Skin of body (tissue), 2 donors: ENCODE measurements around a stretch of chr16.

DNA sequence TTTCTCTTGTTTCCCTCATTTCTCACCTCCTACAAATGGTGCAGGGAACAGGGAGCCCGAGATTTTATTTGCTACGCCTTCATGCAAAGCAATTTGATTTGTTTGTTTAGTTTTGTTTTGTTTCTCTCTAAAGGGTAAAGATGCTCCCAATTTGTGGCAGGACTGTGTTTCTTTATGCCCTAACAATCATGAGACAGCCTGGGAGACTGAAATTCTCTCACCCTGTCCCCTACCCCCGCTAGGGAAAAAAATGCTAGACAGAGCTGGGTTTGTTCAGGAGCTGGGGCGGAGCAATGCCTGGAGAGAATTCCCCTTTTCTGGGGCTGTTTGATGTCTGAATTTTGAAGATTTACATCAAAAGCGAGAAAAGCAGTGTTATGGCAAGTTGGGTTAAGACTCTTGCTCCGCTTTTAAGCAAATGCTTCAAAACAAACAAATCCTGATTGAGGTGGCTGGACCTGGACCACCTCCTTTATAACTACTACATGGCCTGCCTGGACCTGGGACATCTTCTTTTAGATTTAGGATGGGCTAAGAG is 8.4 kb downstream of the MAF start:
- RAMPAGE, long total RNA = no peak

DNA sequence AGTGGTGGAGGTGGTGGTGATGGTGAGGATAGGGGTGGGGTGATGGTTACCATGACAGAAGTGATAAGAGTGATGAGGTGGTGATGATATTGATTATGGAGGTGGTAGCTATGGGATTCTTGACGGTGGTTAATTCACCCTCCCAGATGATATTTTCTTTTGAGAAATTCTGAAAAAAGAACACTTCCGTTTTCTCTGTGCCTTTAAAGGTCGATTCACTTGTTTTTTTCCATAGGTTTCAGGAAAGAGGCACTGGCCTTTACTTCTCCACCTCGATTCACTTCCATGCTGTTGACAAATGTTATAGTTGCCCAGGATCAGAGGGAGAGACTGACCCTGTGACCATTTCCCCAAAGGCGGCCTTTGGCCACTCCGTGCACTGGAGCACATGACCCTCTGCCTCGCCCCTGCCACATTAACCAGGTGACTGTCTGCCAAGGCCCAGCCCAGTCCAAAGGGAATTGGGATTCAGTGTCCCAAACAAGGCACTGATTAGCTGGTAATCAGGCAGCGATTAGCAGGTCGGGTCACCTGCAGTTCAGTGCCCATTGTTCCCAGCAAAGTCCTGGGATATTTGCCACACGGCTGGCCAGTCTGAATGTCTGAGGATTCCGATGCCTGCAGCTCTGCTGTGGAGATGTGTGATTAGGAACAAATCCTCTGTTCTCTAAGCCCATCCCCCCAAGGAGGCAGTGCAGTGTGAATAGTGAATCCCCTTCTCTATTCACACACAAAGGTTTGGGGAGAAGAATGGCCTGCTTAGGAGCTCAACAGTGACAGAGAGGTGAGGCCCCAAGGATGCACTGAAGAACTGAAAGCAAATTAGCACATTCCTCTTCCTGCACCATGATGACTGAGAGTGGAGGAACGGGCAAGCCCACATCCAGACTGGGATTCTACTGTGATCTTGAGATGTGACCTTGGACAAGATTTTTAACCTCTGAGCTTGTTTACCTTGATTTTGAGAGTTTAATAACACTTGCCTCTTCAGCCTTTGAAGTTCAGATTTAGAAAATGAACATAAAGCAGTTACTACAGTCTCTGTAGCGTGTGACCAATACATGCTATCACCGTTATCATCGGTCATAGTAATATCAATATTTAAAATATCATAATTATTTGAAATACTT is 123.1 kb upstream of the MAF start:
- RAMPAGE, long total RNA = no peak

DNA sequence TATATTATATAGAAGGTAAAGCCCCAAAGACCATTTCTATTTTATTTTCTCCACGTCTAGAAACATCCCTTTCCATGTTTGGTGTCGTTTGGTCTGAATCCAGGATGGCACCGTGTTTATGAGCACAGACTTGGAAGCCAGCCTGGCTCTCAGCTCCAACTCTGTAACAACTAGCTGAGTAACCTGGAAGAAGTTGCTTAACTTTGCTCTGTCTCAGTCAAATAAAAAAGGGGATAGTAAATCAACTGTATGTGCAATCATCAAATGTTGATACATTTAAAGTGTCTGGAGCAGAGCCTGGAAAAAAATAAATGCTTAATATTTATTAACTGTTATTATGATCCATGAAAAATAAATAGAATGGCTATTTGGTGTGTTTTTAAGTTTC is 249.8 kb upstream of the MAF start:
- RAMPAGE, long total RNA = no peak

- RAMPAGE, long total RNA = no peak
Measured at GRCh38 chr16:80026895-80027707, 426.6 kb upstream of the MAF start.

GRCh38 chr16:80265616-80265901 is 275.2 kb upstream of the DYNLRB2 start:
- RAMPAGE, long total RNA = no peak

DNA sequence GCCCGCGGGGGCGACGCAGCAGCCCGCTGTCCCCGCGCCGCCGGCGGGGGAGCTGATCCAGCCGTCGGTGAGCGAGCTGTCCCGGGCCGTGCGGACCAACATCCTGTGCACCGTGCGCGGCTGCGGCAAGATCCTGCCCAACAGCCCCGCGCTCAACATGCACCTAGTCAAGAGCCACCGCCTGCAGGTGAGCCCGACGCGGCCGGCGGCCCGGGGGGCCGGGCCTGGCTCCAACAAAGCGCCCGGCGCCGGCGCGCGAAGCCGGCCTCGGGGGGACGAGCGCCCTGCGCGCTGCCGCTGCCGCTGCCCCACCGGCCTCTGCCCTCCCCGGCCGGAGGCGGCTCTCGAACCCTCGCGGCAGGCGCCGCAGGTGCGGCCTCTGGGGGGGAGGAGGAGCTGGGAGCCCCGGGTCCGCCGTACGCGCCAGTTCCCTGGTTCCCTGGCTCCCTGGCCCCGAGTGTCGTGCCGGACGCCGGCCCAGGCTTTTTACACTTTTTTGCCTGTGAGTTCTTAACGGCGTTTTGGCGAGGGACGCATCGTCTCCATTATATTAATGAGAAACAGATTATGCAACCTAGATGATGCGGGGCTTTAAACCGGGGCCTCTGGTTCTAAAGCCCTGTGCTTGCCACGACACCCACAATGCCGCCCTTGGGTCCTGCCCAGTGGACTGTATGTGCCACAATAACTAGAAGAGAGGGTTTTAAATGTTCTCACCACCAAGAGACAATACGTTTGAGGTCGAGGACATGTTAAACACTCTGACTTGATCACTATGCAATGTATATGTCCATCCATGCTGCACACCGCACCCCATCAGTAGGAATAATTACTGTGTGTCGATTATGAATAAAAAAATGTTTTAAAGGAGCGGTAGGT is 617 bp downstream of the ATMIN start:
- RAMPAGE, long total RNA = no peak

- RAMPAGE, long total RNA = no peak
Measured at GRCh38 chr16:81036899-81037388, 1.3 kb downstream of the ATMIN start.

DNA sequence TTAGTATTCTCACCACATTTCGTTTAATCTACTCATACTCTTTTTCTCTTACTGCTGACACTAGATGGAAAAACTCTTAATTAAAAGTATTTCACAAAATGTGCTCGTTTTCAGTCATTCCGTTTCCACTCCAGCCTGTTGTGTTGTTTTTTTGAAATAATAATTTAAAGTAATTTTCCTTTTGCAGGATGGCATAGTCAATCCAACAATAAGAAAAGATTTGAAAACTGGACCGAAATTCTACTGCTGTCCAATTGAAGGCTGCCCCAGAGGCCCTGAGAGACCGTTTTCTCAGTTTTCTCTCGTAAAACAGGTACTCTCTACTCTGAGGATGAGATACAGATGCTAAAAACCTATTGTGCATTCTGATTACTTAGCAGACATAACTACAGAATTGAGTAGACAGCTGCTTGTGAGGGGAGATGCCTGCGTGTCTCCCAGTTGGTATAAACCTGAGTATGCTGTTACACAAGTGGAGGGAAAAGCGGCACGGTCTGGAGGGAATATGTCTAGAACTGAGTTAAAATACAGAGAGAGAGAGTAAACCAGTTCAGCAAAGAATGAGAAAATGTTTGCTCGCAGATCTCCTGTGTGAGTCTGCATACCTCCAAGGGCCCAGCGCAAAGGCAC is 5.6 kb downstream of the ATMIN start:
- RAMPAGE, long total RNA = no peak

DNA sequence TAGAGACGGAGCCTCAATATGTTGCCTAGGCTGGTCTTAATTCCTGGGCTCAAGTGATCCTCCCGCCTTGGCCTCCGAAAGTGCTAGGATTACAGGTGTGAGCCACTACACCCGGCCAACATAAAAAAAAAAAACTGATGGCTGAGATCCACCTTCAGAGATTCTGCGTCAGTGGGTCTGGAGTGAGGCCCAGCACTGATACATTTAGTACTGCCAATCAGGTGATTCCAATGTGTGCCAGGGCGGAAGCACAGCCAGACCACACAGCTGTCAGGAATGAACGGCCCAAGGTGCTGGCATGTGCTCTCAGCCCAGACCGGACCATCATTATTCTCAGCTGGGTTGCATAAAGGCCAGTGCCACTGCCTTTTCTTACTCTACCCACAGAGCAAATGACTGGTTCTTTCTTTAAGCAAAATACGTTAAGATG is 1.2 kb upstream of the BCO1 start:
- RAMPAGE, long total RNA = no peak

DNA sequence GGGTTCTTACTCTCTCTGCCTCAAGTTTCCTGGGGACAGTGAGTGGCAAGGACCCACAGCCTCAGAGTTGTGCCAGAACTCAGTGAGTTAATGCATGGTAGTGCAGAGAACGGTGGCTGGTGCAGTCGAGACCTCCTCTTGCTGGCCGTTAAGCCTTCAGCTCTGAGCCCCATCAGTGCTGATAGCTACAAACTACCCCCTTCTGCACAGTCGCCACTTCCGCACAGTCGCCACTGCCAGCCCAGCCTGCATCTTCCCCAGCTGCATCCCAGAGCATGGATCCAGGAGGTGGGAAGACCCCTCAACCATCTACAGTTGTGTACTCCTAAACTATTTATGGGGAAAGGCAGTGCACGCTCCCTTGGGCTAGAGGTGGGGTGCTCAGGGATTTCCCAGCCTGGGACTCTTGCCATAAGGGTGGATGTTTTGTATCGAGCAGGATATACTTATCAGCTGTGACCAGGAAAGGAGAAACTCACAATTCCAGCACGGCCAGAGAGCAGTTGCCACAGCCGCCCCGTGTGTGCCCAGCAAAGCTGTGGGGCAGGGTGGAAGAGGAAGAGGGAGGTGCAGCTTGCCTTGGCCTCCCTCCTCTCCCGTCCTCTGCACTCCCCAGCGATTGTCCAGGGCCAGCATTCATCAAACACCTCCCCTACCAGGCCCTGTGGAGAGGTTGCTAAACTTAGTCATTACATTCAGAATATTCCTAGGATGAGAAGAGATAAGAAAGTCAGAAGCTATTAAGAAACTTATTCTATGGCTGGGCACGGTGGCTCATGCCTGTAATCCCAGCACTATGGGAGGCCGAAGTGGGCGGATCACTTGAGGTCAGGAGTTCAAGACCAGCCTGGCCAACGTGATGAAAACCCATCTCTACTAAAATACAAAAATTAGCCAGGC is 49.4 kb upstream of the CMIP start:
- RAMPAGE, long total RNA = no peak

GRCh38 chr16:81431770-81432516 is 12.7 kb upstream of the CMIP start:
- RAMPAGE, long total RNA = no peak

DNA sequence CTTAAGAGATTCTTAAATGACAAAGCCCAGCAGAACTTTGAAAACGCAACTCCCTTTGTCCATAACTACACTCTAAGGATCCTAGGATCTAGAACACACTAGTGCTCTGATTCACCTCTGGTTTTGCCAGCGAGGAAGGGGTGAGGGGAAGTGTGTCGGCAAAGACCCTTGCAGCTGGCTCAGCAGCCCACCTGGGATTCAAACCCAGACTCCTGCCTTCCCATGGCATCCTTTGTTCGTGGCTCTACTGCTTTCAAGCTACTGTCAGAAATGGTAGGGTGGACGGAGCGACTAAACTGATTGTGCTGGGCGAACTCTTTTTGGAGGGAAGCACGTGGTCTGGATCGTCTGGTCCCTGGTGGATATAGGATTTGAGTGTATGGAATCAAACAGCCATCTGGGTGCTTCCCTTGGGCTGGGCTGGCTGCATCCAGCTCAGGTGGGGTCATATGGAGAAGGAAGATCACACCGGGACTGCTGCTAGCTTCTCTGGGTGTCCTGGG is 8.4 kb downstream of the CMIP start:
- RAMPAGE, long total RNA = no peak

DNA sequence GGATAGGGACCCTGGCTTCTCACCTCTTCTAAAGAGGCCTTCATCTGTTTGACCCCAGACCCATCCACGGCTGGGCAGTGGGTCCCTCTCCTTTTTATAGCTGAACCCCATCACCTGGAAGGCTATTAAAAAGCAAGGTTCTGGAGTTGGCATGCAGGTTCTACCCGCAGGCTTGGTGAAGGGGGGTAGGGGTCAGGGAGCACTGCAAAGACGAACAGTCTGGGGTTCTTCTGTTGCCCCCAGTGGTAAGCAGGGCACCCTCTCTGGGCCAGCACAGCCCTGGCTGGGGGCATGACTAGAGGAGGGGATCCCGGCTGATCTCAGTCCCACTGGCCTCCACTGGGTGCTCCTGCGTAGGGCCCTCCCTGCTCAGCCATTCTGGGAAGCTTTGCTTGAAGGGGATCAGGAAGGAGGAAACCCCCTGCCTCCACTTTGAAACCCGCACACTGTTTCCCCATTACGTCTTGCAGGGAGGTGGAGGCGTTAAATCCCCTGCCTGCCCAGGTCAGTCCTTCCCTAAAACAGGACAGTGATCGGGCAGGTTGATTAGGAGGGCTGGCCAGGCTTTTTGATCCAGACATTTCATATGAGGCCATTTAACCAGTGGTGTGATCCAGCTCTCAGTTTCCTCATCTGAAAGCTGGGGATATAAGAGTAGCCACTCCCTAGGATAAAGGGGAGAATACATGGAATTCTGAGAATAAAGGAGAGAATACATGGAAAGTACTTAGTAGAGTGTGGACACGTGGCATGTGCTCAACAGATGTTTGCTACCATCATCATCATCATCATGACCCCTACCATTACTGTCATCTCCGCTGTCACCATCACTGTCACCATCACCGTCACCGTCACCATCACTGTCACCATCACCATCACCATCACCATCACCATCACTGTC is 13.8 kb downstream of the CMIP start:
- RAMPAGE, long total RNA = no peak

GRCh38 chr16:81460796-81461515 is 16.3 kb downstream of the CMIP start:
- RAMPAGE, long total RNA = no peak

DNA sequence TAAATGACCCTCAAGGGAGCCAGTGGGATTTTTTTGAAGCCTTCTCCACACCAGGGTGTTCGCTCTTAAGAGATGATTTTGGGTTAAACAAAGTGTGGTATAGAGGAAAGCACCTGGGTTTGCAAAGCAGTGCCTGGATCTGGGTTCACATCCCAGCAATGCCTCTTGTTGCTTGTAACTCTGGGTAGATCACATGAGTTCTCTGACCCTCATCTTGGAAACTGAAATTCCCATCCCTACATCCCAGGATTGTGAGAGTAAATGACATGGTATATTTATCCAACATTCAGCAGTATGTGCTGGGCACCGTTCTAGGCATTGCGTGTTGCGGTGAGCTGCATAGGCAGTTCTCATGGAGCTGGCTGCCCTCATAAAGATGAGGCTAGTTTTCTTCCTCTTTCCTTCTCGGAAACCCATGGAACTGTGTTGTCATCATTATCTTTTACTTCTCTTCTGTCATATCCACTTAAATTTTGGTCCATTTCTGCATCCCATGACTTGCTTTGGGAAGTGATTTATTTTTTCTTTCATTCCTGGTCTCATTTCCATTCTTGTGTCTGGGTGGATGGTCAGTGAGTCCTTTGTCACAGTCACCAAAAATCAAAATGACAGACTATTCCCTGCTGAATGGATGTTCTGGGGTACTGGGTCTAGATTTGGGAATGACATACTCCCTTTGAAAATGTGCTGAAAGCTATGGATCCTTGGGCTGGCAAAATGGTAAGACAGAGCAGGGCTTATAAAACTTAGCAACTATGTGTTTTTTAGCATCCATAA is 17.2 kb downstream of the CMIP start:
- RAMPAGE, long total RNA = no peak

- RAMPAGE, long total RNA = no peak
Measured at GRCh38 chr16:81504979-81505384, 60.4 kb downstream of the CMIP start.

- RAMPAGE, long total RNA = no peak
Measured at GRCh38 chr16:81532439-81533165, 88.0 kb downstream of the CMIP start.

GRCh38 chr16:81547478-81548064 is 103.0 kb downstream of the CMIP start:
- RAMPAGE, long total RNA = no peak

DNA sequence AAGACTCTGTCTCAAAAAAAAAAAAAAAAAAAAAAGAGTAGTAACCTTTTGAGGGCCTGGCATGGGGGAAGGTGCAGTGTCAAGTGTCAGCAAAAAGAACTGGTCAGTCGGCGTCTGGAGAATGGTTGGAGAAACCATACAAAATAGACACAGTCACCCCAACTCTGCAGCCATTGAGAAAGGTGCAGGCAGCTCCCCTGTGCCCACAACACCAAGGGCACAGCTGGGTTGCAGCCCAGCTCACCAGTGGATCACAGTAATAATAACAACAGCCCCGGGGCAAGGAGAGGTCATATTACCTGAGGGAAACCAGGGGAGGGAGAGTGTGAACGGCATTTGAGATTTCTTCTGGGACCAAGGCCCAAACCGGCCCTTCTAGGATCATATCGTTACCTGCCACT is 154.3 kb downstream of the CMIP start:
- RAMPAGE, long total RNA = no peak

DNA sequence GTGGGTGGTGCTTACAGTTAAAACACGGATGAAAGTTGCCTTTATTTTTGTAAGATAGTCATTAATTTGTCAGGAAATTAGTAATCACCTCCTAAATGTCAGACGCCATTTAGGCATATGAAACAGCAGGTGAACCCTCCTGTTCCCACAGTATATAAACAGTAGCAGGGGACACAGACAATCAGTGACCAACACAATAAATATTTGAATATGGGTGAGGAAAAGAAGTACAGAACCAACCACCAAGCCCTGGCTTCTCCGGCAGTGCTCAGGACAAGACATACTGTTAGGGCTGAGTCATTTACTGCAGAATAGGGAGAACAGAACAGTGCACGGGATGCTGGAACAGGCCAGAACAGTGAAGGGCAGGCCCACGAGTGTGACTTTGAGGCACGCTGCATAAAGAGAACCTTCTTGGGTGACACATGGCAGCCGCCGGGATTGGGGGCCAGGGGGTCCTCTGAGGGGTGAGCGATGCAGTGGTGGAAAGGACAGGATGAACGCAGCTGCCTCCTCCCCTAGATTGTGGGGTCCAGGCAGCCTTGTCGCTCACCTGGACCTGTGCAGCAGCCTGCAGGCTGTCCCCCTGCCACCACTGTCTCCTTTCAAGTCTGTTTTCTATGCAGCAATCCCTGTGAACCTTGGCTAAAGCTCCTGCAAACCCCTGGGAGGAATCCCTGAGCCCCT is 160.4 kb downstream of the CMIP start:
- RAMPAGE, long total RNA = no peak